ENCODE measurements around the genes PEX16, HARBI1 and PACSIN3.

DNA sequence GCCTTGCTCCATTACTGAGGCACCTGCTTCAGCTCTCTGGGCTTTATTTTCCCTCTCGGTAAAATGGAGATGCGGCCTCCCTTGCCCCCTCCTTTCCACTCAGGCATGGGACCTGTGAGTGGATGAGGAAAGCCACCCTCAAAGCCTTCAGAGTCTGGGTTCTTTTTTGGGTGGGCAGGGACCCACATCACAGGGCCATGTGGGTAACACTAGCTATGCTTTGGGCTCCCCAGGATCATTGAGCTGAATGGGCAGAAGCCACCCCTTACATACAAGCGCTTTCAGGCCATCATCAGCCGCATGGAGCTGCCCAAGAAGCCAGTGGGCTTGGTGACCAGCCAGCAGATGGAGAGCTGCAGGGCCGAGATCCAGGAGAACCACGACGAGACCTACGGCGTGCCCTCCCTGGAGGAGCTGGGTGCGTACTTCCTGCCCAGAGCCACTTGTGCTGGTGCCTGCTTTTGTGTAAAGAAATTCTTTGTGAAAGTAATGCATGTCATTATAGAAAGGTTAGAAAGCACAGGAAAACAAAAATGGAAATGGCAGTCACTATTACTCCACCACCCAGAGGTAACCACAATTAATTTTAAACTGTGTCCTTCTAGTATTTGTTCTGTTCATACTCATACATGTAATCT lies 13.5 kb downstream of the CRY2 start:
- PRO-cap, result no peak

DNA sequence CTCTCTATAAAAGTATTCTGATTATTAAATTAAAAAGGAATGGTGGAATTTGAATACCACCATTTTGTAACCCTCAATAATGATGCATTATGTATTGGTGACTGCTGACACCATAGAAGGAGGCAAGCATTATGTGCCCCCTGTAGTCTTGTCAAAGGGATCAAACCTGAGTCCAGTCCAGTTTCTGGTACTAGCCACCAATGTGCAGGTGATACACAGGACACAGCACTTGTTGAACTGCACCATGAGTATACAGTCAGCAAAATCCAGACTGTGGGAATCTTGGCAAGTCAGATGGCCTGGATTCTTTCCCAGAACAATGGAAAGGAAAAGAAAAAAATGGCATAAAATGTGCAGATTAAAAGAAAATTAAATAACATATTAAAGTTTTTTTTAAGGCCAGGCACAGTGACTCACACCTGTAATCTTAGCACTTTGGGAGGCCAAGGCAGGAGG lies 16.7 kb downstream of the CRY2 start:
- PRO-cap, result no peak

GRCh38 chr11:45902334-45902752 lies 4.7 kb downstream of the FREY1 start:
- PRO-cap, result no peak

DNA sequence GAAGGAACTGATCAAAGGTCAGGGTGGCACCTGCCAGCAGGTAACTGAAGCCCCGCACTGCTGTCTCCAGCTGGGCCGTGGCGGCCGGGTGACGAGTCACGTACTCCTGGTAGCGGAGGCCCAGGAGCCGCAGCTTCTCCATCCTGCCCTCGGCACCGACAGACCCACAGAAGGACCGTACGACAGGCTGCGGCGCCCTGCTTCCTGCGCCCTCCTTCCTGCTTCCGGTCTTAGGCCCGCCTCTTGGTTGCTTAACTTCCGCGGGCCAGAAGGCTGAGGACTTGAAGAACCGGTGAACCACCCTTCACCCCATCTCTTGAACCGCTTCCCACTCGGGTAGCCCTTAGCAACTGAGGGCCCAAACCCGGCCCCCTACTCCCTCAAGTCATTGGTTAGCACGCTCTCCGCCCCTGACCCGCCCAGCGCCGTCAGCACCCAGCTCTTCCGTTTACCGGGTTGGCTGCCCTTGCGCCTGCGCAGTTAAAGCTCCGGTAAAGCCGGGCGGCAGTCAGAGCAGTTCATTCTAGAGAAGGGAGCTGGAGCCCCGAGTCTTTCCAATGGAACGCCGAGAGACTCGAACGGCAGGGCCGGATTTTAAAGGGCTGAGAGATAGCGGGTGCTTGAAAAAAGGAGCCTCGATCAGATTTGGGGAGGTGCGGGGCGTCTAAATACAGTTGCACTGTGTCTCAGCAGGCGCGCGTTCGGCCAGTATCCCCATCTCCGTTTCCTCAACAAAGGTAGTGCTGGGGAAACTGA lies at the start of gene PEX16:
PEX16 (minus strand) TSS at position 208 of the 756 bp plus-strand sequence.
- PRO-cap, result bidirectional peak, plus-strand start at position 494 of the sequence, minus-strand start at position 206 of the sequence

- PRO-cap, result no peak
These were observed 10.6 kb downstream of the LARGE2 start for GRCh38 chr11:45932839-45933732.

DNA sequence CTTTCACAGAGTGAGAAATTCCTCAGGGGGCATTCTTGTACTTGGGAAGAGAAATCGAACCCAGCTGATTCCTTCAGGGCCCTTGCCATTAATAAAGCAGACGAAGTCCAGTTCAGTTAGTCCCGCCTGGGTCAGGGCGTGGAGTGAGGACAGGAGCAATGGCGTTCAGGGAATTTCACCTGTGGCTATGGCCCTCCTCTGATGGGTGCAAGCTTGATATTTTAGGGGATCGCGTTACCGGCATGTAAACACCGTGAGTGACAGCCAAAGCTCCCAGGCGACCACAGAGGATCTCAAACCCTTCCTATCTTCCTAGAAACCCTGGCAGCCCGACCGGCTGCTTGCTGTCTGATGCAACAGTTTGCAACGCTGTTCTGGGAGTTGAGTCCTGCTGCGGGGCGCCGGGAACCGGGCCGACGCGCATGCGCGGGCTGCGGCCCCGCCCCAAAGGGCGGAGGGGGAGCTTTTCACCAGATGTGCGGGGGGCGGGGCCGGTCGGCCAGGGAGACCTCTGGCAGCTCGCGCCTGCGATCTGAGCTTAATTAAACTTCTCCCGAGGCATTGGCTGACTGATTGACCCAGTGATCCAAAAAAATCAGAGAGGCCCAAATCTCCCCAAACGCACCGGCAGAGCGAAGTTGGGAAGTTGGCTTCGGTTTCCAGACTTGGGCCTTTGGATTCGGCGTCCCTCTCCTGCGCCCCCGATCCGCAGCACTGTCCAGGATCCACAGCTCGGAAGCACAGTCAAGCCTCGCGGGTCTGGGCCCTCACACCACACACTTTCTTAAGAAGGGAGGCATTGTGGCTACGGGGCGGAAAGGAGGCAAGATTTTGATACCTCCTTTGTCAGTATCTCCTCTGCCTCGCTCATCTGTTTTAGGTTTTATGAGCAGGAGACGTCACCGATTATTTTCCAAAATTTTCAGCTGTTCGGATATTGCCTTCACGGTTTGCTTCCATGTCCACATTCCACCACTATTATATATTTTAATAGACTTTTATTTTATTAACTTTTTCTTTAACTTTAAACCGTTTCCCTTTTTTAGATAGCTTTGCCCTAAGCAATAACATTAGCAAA lies 34.1 kb upstream of the CREB3L1 start:
- PRO-cap, result bidirectional peak, plus-strand start at position 473 of the sequence, minus-strand start at position 353 of the sequence

DNA sequence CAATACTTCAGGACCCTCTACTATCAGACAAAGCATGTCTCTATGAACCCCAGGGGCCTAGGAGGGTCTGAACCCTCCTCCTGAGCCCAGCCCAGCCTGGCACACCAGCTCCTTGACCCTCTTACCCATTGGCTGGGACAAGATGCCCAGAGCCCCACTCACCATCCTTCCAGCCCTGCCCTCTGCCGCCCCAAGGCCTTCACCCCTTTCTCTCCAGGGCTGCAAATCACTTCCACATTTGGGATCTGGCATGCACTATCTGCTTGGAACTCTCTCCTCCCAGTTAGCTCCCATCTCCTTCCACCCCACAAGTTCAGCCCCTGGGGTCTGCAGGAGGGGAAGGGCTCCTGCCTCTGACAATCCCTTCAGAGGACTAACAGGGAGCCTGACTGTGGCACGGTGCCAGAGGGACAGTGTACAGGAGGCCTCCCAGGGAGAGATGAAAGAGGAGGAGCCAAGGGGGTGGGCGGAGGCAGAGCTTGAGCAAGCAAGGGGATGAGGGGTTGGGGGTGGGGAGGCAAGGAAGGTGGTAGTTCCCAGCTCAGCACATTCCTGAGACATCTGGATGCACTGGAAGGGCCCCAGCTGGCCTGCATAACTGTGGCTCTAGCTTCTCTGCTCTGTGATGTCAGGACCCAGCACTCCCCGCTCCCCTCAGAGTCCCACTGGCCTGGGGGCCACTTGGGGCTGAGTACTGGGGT lies 13.0 kb downstream of the CREB3L1 start:
- PRO-cap, result no peak

DNA sequence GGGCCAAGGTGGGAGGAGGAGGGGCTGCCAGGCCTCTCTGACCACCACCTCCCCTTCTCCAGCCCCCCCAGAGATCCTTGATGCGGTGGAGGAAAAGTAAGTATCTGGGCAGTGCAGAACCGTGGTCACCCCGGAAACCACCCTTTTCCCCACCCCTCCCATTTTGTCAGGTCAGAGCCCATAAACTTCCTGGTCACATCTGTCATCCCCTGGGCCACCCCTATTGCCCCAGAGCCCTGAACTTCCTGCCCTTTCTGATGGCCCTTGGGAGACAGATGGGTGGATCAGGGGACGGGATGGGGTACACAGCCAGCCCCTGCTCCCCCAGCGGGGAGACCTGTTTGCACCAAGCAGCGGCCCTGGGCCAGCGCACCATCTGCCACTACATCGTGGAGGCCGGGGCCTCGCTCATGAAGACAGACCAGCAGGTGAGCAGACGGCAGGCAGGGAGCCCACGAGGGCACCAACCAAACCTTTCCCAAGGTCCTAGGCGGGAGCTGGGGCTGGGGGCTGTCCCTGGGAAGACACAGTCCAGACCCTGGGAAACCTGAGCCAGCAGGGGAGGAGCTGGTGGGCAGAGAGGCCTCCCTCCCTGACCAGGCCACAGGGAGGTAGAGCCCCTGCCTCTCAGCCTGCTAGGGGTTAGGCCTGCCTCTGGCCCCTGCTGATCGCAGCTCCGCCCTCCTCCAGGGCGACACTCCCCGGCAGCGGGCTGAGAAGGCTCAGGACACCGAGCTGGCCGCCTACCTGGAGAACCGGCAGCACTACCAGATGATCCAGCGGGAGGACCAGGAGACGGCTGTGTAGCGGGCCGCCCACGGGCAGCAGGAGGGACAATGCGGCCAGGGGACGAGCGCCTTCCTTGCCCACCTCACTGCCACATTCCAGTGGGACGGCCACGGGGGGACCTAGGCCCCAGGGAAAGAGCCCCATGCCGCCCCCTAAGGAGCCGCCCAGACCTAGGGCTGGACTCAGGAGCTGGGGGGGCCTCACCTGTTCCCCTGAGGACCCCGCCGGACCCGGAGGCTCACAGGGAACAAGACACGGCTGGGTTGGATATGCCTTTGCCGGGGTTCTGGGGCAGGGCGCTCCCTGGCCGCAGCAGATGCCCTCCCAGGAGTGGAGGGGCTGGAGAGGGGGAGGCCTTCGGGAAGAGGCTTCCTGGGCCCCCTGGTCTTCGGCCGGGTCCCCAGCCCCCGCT lies 1.9 kb upstream of the MDK start:
- PRO-cap, result unidirectional peak, plus-strand start at position 827 of the sequence

- PRO-cap, result bidirectional peak, plus-strand start at chr11:46382296, minus-strand start at chr11:46382098
These were observed 884 bp downstream of the MDK start for GRCh38 chr11:46382230-46382876.

DNA sequence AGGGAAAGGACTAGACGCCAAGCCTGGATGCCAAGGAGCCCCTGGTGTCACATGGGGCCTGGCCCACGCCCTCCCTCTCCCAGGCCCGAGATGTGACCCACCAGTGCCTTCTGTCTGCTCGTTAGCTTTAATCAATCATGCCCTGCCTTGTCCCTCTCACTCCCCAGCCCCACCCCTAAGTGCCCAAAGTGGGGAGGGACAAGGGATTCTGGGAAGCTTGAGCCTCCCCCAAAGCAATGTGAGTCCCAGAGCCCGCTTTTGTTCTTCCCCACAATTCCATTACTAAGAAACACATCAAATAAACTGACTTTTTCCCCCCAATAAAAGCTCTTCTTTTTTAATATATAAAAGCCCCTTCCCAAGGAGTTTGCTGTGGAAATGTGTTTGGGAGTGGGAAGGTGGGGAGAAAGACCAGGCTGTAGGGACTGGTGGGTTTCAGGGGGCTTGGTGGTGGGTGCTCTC lies 2.0 kb downstream of the MDK start:
- PRO-cap, result no peak

GRCh38 chr11:46383943-46384566 lies 2.6 kb downstream of the MDK start:
- PRO-cap, result no peak

GRCh38 chr11:46397331-46397985 lies 5.9 kb upstream of the CHRM4 start:
- PRO-cap, result no peak

- PRO-cap, result bidirectional peak, plus-strand start at chr11:46617585, minus-strand start at chr11:46617176
These were observed at the start of gene HARBI1 for GRCh38 chr11:46616198-46617433. TSS of gene HARBI1 (minus strand) at chr11:46617227.

DNA sequence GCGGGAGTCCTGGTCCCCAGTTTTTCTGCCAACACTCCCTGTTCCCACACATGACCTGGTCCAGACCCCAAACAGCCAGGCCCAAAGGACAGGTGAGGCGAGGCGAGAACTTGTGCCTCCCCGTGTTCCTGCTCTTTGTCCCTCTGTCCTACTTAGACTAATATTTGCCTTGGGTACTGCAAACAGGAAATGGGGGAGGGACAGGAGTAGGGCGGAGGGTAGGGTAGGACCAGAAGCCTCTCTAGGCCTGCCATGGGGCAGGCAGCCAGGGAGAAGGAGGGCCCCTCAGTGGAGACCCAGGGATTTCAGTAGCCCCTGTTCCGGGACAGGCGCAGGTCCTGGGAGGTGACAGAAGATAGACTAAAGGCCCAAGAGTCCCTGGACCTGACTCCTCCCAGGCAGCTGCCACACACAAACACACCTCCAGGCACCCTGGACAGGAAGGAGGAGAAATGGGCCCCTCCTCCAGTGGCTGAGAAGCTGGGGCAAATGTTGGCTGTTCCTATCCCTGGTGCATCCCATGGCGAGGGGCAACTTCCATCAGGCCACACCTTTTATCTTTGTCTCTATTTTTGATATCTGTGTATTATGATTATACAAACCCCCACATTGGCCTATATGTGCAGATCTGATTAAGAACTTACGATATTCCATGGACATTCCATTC lies 719 bp upstream of the F2 start:
- PRO-cap, result bidirectional peak, plus-strand start at position 244 of the sequence, minus-strand start at position 145 of the sequence

- PRO-cap, result no peak
These were observed 32.4 kb downstream of the LRP4 start for GRCh38 chr11:46885993-46886288.

DNA sequence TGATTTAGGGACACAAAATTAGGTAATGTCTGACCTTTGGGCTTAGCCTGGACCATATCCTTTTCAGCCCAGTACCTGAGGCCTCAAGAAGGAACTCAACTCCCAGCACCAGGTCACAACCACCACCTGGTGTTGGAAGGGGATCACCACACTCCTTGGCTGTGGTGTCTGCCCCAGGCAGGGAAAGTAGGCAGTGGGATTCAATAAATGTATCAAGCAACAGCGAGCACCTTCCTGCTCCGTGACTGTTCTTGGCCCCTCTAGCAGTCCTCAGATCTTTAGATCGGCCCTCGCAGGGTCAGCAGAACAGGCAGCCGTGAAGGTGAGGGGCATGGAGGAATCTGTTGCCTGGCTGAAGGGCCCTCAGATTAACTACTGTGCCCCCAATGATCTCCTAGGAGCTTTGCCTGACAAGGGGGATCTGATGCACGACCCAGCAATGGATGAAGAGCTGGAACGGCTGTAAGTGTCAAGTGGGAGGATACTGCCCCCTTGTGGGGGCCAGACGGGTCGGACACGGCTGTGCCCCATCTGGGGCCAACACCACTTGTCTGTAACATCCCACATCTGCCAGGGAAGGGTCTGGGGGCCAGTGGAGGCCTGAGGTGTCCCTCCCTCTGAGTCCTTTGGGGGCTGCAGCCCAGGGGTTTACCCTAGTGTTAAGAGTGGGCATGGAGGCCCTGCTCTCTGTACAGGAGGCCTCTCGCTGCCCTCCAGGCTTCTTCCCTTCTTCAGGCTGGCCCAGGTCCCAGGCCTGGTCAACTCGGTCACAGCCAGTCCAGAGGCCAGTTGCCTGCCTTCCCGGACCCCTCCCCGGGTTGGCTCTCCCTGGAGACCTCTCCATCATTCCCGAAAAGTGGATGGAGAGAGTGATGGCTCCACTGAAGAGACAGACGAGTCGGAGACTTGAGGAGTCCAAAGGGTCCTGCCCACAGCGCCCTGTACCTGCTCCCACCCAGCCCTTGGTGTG lies 15.7 kb downstream of the ARFGAP2 start:
- PRO-cap, result no peak

DNA sequence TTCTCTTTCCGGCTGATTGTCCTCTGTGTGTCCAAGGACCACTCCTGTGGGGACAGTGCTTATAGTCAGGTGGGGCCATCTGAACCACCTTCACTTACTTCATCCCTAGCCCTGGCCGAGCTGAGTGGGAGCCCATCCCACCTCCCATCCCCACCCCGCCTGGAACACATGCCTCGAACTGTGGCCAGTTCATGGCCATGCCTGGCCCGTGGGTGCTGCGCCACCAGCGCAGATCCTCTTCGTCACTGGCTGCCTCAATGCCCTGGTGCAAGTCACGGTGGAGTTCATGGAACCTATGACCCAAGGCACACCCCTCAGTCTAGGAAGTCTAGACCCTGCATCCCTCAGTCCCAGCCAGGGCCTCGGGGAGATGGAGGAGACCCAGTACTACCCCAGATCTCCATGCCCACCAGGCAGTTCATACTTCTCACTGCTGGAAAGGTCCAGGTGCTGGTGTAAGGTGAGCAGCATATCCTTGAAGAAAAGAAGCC lies 2.4 kb upstream of the ARFGAP2 start:
- PRO-cap, result no peak

- PRO-cap, result bidirectional peak, plus-strand start at chr11:47186515, minus-strand start at chr11:47186407
These were observed at the start of gene PACSIN3 for GRCh38 chr11:47186299-47186490. TSS of gene PACSIN3 (minus strand) at chr11:47186434.

DNA sequence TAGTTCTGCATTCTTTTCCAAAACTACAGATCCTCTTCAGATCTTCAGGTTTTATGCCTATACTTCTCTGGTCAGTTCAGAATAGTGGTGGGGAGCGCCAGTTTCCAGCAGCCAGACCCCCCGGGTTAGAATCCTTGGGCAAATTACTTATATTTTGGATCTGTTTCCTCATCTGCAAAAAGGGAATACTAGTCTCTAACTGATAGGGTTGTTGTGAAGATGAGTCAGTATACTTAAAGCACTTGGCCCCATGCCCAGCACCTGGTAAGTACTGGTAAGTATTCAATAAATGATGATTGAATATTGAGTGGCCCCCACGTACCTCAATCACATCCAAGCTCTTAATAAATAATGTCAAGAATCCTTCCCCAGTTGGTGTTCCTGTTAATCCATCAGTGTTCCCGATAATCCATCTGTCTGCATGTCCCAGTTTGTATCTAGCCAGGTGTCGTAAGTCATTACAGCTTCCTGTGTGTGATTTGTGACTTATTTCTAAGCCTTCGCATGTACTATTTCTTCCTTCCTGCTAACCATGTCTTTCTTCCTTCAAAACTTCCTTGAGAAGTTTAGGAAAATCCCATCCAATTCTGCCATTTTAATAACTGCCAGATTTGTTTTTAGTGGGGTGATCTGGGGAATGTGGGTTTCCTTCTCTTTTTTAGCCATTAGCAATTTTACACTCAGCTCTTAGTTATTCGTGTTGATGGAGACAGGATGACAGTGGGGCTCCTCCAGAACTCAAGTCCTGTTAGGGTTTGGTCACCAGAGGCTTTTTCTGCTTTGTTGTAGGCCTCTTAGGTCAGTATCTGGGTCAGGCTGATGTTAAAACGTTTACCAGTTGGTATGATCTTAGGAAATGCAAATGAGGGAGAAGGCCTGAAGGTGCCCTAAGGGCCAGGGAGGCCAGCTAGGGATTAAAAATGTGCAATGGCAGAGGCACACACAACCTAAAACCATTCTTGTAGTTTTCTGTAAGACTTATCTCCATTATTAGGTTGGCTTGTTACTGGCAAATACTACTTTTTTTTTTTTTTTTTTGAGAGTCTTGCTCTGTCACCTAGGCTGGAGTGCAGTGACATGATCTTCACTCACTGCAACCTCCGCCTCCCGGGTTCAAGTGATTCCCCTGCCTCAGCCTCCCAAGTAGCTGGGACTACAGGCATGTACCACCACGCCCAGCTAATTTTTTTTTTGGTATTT lies 11.8 kb downstream of the ACP2 start:
- PRO-cap, result no peak

- PRO-cap, result bidirectional peak, plus-strand start at chr11:47269376, minus-strand start at chr11:47269082
These were observed 11.0 kb downstream of the NR1H3 start for GRCh38 chr11:47268759-47269263.

Measured in Metastatic Lung Carcinoma in the Adrenal Gland (tissue), 1 donor.